Kidney (tissue), 2 donors: ENCODE results near the genes GLUD2, THOC2 and STAG2.

- PRO-cap = no peak
These were observed 25.0 kb downstream of the CUL4B start for GRCh38 chrX:120535801-120536154.

GRCh38 chrX:120547548-120548151 lies 13.1 kb downstream of the CUL4B start:
- PRO-cap = no peak
- RRBS = no CpG with 5 or more reads among the region's 2 CpGs

DNA sequence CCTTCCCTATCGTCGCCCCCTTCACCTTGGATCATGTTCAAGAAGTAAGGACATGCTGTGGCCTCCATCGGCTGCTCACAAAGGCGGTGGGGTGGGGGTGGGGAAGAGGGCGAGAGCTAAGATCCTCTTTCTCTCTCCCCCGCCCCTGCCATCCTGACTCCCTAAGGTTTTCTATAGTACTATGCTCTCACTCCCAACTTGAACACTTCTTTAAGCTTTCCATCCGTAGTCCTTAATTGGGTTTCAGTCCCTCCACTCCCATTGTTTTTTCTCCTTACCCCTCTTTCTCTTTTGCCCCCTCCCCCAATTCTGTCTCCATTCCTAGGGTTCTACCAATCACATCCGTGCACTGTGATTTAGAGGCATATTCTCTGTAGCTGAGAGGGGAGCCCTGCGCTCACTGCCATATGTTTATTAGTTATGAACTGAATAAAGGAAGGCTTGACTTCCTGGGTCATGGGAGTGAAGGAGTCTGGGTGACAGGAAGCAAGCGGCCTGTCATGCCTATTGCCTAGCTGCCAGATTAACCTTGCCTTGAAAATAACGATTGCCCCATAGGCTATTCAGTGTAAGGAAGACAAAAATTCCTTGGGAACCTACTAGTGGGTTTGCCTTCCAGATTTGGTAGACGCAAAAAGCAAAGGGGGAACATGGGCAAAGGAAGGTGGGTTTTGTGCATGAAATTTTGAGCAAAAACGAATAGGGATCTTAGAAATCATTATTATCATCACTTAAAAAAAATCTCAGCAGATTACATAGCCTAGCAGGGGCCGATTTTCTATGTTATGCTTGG lies 499 bp downstream of the MCTS1 start:
- PRO-cap = no peak
- RRBS = no CpG with 5 or more reads among the region's 14 CpGs

GRCh38 chrX:120660629-120660894 lies 30.7 kb upstream of the C1GALT1C1 start:
- PRO-cap = no peak
- RRBS = no CpG with 5 or more reads among the region's 6 CpGs

DNA sequence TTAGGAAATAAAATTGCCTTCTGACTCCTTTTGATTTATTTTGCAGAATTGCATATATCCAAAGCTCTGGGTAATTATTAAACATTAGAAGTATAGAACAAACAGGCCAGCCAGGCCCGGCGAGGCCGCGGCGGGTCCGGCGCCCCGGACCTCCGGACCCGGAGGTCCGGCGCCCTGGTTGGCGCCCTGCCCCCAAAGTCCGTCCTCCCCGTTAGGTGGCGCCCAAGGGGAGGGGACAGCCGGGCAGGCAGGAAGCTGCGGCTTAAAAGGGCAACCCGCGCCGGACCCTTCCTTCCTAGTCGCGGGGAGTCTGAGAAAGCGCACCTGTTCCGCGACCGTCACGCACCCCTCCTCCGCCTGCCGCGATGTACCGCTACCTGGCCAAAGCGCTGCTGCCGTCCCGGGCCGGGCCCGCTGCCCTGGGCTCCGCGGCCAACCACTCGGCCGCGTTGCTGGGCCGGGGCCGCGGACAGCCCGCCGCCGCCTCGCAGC lies at the start of gene GLUD2:
TSS of gene GLUD2 (plus strand) at position 291 of the 492 bp plus-strand sequence.
- PRO-cap = no peak
- RRBS = 22% methylated on average over 20 of the region's 49 CpGs

DNA sequence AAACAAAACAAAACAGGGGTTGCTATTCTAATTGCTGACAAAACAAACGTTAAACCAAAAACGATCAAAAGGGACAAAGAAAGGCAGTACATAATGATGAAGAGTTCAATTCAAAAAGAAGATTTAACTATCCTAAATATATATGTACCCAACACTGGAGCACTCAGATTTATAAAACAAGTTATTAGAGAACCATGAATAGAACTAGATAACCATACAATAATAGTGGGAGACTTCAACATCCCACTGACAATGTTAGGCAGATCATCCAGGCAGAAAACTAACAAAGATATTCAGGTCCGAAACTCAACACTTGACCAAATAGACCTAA lies 456.7 kb upstream of the GRIA3 start:
- PRO-cap = no peak
- RRBS = no CpG with 5 or more reads among the region's 3 CpGs

GRCh38 chrX:123622982-123623665 lies 109.7 kb downstream of the THOC2 start:
- PRO-cap = no peak
- RRBS = no CpG with 5 or more reads among the region's 7 CpGs

DNA sequence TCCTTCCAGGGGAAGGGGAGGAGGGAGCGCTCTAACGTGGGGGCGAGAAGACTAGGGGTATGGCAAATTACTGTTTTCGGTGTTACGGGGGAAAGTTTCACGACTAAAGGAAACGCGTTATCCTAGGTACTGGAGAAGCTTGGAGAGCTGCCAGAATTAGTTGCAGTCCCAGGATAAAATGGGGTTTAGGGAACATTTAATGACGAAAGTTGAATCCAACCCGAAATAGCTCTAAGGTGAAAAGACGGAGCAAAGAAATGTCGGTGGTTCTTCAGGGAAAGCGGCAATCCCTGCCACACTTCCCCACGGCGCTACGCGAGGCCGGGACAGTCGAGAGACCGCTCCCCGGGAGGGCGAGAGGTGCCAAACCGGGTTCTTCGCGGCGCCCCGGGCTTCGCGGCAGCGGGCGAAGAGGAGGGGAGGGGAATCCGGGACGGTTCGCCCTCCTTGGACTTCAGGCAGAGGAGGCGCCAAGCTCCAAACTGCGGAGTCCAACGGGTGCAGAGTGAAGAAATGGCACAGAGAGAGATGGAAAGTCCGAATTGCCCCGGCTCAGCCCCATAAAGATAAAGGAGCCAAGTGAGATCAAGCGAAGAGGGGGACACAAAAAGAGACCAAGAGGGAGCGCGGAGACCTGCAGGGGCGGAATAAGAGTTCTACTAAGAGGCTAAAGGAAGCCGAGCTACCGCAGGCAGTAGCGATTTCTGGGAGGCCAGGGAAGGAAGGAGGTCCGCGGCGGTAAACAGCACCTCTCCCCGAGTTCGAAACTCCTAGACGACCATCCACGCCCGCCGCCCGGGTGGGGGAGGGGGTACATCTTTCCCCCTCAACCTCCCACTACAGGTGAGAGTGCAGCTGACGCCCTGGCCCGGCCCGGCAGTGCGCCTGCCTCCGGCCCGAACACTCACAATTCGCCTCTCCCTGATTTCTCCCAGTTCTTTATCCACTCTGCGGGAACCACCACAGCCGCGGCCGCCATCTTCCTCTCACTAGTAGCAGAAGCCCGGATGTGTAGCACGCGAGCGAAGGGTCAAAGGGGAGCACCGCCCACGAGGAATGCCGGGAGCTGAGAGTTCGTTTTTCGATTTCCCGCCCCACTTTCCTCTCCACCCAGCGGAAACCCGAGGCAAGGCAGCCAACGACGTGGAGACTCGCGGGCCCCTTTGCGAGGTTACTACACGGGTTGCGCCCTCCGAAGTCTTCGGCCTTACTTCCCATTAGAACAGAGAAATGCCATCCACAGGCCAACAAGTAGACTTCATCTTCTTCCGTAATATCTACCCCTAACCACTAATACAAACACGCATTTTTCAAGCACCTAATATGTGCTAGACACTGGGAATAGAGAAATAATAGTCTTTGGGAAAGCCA lies at the start of gene THOC2:
TSS of gene THOC2 (minus strand) at position 1,009 of the 1,371 bp plus-strand sequence.
- PRO-cap = bidirectional peak, plus-strand start at position 1,134 of the sequence, minus-strand start at position 988 of the sequence
- RRBS = 35% methylated on average over 24 of the region's 90 CpGs

DNA sequence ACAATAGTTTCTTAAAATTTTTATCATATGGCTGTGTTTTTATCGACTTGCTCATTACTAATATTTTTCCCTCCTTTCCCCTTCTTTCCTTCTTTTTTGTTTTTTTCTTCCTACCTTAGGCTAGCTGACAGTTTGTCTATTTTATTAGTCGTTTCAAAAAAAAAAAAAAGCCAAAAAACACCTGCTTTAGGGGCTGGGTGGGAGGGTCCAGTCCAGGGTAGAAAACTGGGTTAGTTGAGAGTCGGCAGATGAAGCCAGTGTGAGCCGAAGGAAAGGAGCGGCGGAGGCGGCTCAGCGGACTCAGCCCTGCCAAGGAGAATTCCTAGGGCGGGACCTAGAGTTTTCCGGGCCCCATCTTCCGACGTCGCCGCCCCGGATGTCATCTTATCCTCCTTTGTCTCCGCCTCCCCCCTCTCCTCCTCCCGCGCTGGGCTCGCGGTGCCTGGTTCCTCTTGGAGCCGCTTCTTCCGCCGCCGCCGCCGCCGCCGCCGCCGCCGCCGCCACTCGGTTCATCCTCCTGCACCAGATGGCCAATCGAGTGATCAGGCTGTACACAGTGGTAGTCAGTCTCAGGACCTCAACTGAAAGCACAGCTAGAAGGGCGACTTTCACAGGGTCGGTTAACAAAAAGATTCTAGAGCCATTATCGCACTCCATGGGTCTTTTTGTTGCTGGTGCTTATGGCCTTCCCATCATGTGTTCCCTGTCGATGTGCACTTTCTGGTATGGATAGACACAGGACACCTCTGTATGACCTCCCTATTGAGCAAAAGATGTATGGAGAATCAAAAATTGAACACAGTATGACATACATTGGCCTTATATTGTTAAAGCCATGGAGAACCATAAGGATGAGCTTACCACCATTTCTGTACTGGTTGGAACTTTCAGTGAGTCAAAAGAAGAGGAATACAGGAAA lies 32.2 kb upstream of the THOC2 start:
- PRO-cap = bidirectional peak, plus-strand start at position 420 of the sequence, minus-strand start at position 324 of the sequence; bidirectional peak, plus-strand start at position 533 of the sequence, minus-strand start at position 506 of the sequence
- RRBS = no CpG with 5 or more reads among the region's 38 CpGs

- PRO-cap = no peak
- RRBS = no CpG with 5 or more reads among the region's 3 CpGs
These were observed 49.9 kb upstream of the XIAP start for GRCh38 chrX:123809960-123810305.

DNA sequence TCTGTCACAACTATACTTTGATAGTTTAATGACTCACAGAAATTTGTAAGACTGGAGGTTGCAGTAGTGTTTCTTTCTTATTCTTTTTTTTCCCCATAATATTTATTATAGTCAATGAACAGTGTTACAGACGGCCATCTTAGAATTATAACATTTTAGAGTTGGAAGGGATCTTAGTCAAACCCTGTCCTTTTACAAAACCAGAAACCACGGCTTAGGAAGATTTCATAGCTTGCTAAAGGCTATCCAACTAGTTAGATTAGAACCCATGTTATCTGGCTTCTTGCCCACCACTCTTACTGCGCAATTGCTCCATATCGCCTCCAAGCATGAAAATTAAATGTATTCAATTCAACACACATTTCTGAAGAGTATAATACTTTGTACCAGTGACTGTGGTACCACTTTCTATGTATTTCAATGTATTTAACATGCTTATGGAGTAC lies 1.1 kb downstream of the XIAP start:
- PRO-cap = no peak
- RRBS = no CpG with 5 or more reads among the region's 4 CpGs

DNA sequence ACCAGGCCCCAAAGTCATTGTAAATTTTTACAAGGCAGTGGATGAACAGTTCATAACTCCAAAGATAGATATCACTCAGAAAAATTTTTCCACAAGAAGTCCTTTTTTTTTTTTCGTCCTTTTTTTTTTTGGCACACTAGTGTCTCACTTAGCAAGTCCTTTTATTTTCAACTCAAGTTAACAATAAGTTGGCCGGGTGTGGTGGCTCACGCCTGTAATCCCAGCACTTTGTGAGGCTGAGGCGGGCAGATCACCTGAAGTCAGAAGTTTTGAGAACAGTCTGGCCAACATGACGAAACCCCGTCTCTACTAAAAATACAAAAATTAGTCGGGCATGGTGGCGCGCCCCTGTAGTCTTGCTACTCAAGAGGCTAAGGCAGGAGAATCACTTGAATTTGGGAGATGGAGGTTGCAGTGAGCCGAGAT lies 12.4 kb downstream of the XIAP start:
- PRO-cap = no peak
- RRBS = no CpG with 5 or more reads among the region's 10 CpGs

- PRO-cap = bidirectional peak, plus-strand start at chrX:123961323, minus-strand start at chrX:123961283; bidirectional peak, plus-strand start at chrX:123961789, minus-strand start at chrX:123961658
- RRBS = 33% methylated on average over 6 of the region's 48 CpGs
These were observed at the start of gene STAG2 for GRCh38 chrX:123961074-123962008. STAG2 (plus strand) TSS chrX:123961706.

DNA sequence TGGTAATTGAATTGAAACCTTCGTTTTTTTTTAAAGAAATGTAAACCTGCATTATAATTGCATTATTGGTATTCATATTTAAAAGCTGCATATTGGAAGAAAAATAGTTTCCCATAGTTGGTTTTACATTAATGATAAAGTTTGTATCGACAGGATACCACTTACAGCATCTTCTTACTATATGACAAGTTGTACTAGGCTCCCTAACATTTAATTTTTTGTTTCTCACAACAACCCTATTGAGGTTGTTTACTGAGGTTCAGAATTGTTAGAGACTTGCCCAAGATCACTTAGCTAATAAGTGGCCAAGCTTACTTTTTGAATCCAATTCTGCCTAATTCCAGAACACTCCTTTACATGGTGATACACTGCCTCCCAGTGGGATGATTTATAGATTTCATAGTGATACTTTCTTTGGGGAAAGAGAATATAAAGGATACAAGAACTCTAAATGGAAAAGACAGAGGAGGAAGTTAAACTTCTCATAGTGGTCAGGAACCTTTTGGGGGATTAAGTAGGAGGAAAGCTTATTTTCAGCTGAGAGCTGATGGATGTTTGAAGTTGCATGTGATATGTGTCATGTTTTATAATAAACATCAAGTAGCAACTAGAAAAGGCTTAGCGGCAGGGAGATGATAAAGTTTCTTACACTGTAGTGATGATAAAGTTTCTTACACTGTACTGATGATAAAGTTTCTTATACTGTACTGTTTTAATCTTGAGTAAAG lies 15.2 kb downstream of the STAG2 start:
- PRO-cap = no peak
- RRBS = no CpG with 5 or more reads among the region's 3 CpGs

GRCh38 chrX:124217350-124218326 lies 114.8 kb upstream of the TEX13D start:
- PRO-cap = unidirectional peak, plus-strand start at chrX:124217722
- RRBS = no CpG with 5 or more reads among the region's 10 CpGs

DNA sequence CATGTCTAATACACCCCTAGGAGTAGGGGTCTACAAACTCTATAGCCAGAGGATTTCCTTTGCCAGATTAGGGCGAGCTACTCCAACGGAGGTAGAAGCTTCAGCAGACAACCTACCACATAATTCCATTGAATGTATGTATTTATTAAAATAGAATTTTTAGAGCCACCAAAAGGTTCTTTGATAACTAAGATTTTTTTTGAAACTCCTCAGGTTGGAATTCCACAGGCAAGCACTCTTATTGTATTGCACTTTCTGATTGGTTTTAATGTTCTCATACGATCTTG lies 279.7 kb downstream of the SH2D1A start:
- PRO-cap = no peak
- RRBS = no CpG with 5 or more reads among the region's 3 CpGs

GRCh38 chrX:125154767-125155200 lies 164.9 kb upstream of the TEX13C start:
- PRO-cap = no peak
- RRBS = no CpG with 5 or more reads among the region's 17 CpGs

GRCh38 chrX:125203101-125203481 lies 116.6 kb upstream of the TEX13C start:
- PRO-cap = no peak
- RRBS = no CpG with 5 or more reads among the region's 19 CpGs

GRCh38 chrX:129553004-129553631 lies 13.1 kb downstream of the OCRL start:
- PRO-cap = no peak
- RRBS = no CpG with 5 or more reads among the region's 3 CpGs

- PRO-cap = no peak
- RRBS = 33% methylated on average over 2 of the region's 65 CpGs
These were observed 781 bp downstream of the ZDHHC9 start for GRCh38 chrX:129842541-129843668.